Metastatic Lung Carcinoma in the Adrenal Gland (tissue), 1 donor: ENCODE measurements around a stretch of chr2.

DNA sequence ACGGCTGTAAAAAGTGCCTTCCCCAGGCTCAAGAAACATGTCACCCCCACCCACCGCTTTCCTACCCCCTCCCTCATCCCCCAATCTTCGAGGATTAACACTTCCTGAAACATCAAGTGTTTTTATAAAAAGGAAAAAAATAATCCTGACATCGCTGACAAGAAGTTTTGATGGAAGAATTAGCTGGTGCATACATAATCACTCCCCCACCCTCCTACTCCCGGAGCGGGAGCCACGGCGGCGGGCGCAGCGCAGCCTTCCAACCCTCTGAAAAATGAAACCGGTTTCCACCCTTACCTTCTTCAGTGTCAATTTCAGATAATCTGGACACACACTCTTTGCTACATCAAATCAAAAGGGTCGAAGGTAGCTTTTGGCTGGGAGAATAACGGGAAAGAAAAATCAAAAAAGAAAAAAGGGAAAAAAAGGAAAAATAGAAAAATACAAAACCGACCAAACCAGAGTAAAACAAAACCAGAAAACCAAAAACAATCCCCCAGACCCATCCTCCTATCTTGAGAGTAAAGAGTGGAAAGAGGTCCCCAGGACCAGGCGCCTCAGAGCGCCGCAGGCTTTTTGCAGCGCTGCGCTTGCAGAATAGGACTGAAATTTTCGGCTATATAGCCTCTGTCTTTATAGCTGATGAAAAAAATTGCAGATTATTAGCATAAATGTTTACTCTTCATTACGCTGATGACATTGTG, 7.9 kb downstream of the DLX1 start:
- PRO-cap = no peak

GRCh38 chr2:172233821-172234527, 131.3 kb upstream of the DLX2 start:
- PRO-cap = no peak

DNA sequence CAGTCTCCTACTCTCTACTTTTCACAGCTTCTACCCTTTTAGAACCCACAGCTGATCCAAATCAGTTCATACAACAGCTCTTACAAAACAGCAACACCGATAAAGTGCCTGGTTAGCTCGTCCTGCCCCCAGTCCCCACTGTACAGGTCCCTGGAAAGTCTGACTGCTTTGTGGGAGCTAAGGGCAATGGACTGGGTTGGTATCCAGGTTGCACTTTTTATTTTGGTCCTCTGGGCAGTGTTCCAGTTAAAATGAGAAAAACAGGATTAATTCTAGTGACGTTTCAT, 53.1 kb upstream of the ITGA6 start:
- PRO-cap = no peak

- PRO-cap = no peak
Observed at GRCh38 chr2:172434764-172435437, 7.5 kb downstream of the ITGA6 start.

DNA sequence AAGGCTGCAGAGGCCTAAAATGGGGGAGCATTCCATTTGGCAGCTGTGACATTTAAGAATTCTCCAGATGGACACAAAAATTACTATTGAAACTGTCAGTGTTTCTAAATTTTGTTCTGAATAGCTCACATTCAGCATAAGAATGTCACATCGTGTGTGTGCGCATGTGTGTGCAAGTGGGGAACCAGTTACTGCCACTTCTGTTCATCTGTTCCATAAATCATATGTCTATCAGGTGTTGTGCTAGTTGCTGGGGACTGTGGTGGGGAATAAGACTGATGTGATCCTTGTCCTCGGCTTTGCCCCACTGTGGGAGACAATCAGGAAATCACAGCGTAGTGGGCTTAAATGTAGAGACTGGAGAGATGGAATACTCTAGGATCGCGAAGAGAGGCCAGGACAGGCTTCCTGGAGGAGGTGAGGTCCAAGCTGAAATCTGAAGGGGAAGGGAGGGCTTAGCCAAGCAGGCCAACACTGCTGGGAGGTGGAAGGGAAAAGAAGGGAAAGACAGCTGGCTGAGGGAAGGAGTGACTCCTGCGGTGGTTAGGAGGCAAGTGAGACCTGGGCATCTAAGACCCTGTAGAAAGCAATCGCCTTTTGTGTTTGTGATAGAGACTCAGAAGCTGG, 55.4 kb downstream of the ITGA6 start:
- PRO-cap = no peak

DNA sequence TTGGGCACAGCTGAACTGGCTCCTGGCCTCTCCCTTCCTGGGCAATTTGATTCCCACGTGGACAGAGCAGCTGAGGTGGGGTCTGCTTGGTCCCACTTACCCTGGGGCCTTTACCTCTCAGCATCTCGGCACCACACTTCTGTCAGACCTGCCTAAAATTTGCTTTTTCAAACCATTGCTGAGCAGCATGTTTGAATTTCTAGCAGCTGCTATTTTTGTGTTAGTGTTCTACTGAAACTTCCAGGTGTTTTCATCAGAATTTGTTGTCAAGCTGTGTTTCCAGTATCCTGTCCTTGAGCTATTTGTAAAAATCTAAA, 63.8 kb upstream of the PDK1 start:
- PRO-cap = no peak

GRCh38 chr2:172497853-172498335, 58.0 kb upstream of the PDK1 start:
- PRO-cap = no peak

DNA sequence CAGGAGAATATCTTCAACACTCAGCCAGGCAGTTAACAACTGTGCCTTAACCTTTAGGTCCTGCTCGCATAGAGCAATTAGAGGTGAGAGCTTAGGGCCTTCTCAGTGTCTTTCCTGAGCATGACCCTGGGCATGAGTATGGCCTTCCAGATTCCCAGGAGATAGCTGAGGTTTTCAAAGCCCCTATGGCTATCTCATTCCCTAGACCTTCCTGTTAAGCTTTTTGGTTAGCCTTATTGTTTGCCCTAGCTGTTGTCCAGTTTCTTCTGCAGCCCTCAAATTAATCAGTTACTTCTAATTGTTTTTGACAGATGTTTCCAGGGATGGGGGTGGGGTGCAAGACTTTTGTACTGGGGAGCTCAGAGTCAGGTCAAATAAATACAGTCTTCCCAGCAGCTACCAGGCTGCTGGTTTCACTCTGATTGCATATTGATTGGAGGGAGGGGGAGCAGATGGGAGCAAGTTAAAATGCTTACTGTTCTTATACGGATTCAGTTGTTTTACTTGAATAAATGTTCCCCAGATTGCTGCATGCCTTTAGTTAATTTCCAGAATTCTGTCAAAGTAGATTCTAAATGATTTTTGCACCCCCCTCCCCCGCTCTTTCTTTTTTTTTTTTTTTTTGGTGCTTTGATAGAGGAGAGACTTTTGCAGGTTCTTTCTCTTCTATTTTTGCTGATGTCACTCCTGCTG, 23.2 kb downstream of the PDK1 start:
- PRO-cap = no peak

GRCh38 chr2:172736236-172736738, 642 bp downstream of the RAPGEF4 start:
- PRO-cap = no peak

GRCh38 chr2:172930820-172931949, 144.5 kb upstream of the MAP3K20 start:
- PRO-cap = no peak

DNA sequence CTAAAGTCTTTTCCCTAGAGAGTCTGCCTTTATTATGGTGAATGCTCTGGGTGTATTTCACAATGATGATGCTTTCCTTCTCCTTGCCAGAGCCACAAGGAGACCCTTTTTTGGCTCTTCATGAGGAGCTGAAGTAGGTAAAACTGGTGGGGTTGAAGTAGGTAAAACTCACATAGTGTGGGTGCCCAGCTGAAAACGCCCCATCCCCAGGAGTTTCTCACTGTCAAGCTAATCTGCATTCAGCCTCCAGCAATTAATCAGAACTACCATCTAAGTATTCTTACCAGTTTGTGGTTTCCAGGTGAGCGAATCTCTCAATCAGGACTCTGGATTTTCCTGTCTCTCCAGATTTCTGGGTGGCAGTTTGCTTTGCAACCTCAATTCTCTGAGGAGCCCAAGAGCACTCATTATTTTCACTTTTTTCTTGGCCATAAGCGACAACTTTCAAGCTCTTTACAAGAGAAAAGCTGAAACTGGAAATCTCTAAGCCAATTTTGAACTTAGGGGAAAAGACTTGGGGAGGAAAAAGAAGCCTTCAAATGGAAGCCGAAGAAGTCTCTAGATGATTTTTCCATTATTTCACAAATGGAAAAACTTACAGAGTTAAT, 121.6 kb upstream of the MAP3K20 start:
- PRO-cap = no peak

DNA sequence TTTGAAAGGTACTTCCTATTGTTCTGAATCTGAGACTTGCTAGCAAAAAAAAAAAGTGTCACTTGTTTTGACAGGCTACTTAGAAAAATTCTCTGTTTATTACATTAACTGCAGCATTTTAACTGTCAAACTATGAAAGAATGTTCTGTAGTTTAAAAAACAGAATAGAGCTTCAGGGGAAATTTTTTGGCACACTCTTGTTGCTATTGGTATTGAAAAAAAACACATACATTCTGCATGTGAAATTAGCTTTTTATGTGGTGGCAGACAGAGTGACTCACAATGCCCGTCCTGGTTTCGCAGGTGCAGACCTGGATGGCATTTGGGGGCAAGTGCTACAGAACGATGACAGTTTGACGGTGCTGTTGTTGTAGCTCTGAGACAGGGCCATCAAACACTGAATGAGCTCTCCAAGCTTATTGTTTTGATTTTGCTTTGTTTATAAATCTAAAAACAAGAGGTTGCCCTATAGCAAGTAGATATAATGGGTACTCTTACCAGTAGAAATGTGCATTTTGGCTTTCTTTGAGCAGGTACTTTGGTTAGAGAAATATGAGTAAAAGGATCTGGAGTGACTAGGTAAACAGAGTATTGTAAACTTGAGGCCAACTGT, 104.9 kb upstream of the MAP3K20 start:
- PRO-cap = no peak

GRCh38 chr2:172999739-173000056, 75.9 kb upstream of the MAP3K20 start:
- PRO-cap = no peak

GRCh38 chr2:173000057-173000241, 75.7 kb upstream of the MAP3K20 start:
- PRO-cap = no peak

- PRO-cap = no peak
Observed at GRCh38 chr2:173027746-173028163, 47.9 kb upstream of the MAP3K20 start.

DNA sequence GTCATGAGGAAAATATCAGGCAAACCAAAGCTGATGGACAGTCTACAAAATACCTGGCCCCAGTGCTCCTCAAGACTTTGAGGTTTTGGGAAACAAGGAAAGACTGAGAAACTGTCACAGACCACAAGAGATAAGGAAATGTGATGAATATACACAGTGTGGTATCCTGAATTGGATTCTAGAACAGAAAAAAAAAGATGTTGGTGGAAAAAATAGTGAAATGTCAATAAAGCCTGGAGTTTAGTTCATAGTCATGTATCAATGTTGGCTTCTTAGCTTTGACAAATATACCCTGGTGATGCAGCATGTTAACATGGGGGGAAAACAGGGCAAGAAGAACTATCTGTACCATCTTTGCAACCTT, 28.7 kb downstream of the MAP3K20 start:
- PRO-cap = no peak

DNA sequence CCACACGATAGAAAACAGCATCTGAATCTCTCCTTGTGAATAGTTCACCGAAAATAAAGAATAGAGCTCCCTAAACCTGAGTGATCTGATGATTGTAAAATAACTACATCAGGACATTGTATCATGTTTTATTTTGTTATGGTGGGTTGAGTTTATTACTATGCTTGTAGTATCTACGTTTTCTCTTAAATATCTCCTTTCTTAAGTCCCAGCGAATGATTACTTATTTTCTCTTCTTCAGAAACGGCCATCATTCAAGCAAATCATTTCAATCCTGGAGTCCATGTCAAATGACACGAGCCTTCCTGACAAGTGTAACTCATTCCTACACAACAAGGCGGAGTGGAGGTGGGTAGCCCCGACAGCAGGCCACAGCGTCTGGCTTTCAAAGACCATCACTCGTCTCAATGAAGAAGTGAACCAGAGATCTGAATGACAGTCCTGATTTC, 133.9 kb downstream of the MAP3K20 start:
- PRO-cap = no peak

GRCh38 chr2:173216987-173217450, 137.7 kb upstream of the CDCA7 start:
- PRO-cap = no peak

- PRO-cap = no peak
Observed at GRCh38 chr2:173223511-173223993, 131.1 kb upstream of the CDCA7 start.

- PRO-cap = no peak
Observed at GRCh38 chr2:173750377-173750841, 214.8 kb downstream of the SP3 start.